ENCODE measurements around a stretch of chr19.

GRCh38 chr19:13507052-13507776, 935 bp upstream of the CACNA1A start:
- RRBS = no CpG with 5 or more reads among the region's 26 CpGs

GRCh38 chr19:13623696-13624877, 117.8 kb upstream of the CACNA1A start:
- RRBS = no CpG with 5 or more reads among the region's 28 CpGs

- RRBS = no CpG with 5 or more reads among the region's 30 CpGs
These were observed 5.5 kb upstream of the MRI1 start for GRCh38 chr19:13758788-13759314.

- RRBS = no CpG with 5 or more reads among the region's 16 CpGs
These were observed 1.3 kb downstream of the ZSWIM4 start for GRCh38 chr19:13796274-13797258.

GRCh38 chr19:13800946-13801331, 5.7 kb downstream of the ZSWIM4 start:
- RRBS = no CpG with 5 or more reads among the region's 7 CpGs

GRCh38 chr19:13812645-13813153, 17.5 kb downstream of the ZSWIM4 start:
- RRBS = no CpG with 5 or more reads among the region's 16 CpGs

DNA sequence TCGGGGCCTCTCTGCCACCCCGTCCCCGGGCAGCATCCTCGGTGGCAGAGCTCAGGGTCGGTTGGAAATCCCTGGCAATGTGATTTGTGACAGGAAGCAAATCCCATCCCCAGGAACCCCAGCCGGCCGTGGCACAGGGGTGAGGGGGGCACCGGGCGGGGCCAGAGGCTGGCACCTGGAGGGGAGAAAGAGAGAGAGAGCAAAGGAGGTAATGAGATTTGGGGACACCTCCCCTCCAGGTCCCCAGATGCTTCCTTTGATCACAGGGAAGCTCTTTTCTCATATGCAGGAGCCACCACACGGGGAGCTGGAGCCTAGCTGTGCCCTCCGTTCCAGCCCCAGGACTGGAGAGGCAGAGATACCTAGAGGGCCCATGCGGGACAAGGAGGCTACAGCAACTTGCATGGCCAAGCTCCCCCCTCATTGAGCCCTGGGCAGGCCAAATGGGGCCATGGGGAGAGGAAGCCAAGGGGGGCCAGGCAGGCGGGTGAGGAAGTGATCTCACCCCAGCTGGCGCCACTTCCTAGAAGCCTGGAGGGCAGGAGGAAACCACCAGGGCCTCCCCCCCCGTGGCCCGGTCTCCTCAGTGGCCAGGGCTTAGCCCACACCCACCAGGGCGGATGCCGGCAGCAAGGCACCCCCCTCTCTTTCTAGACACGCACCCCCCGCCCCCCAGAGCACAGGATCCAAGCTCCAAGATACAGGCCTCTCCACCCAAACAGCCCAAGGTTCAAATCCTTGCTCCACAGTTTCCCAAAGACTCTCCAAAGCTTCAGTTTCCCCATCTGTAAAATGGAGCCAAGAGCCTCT, 40.2 kb upstream of the NANOS3 start:
- RRBS = 20% methylated on average over 7 of the region's 20 CpGs

GRCh38 chr19:13838703-13839446, 38.1 kb upstream of the NANOS3 start:
- RRBS = 2% methylated on average over 4 of the region's 22 CpGs

DNA sequence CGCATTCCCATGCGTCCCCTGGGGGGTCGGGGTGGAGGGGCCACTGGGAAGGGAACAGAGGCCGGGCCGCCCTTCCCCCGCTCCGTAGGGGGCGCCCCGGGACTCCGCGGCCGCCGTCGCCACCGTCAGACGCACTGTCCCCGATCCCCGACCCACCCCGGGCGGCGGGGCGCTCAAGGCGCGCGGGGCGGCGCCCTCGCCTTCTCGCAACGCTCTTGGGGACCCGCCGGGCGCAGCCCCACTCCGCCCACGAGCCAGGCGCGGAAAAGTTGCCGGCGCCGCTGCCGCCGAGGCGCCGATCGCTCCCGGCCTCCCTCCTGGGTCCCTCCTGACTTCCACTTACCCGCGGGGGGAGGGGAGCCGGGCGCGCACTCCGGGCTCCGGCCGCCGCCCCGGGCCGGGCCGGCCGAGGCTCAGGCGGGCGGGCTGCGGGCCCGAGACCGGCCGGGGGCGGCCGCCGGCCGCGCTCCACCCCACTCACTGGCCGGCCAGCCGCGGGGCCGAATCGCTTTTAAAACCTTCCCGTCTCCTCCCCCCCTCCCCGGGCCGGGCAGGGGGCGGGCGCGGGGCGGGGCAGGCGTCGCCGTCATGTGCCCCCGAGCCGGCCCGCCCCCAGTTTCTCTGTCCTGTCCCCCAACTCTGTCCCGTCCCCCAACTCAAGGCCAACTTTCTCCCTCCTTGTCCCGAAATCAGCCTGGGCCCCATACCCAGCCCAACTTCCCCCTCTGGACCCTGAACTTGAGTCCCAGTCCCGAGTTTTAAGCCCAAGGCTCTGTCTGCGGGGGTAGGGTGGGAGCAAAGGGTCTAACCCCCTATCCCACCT, 34.3 kb upstream of the NANOS3 start:
- RRBS = under 1% methylated on average over 58 of the region's 92 CpGs

GRCh38 chr19:13861237-13861732, 15.6 kb upstream of the NANOS3 start:
- RRBS = no CpG with 5 or more reads among the region's 15 CpGs

DNA sequence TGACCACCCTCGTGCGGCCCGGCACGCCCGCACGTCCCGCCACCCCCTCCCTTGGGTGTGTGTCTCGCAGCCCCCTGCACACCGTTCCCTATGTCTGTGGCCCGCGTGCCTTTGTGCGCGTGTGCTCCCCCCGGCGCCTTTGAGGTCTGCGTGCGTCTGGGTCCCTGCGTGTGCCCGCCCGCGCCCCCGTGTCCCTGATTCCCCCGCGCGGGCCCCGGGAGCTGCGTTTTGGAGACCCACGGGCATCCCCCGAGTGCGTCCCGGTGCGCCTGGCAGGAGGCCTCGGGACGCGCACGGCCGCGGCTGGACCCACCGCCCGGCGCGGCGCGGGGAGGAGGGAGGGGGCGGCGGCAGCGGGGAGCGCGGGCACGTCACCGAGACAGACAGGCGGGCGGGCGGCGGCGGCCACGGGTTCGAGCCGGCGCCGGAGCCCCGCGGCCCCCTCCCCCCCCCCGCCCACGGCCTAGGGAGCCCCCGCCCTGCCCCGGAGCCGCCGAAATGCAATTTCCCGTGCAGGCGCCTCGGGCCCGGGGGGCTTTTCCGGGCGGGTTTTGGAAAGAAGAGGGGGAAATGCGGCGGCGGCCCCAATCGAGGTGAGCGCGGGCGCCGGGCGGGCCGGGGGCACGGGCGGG, 12.0 kb upstream of the NANOS3 start:
- RRBS = 5% methylated on average over 75 of the region's 87 CpGs

GRCh38 chr19:13951911-13952288, 409 bp upstream of the DCAF15 start:
- RRBS = no CpG with 5 or more reads among the region's 23 CpGs

- RRBS = 91% methylated on average over 8 of the region's 21 CpGs
These were observed 6.8 kb downstream of the DCAF15 start for GRCh38 chr19:13959084-13959549.

DNA sequence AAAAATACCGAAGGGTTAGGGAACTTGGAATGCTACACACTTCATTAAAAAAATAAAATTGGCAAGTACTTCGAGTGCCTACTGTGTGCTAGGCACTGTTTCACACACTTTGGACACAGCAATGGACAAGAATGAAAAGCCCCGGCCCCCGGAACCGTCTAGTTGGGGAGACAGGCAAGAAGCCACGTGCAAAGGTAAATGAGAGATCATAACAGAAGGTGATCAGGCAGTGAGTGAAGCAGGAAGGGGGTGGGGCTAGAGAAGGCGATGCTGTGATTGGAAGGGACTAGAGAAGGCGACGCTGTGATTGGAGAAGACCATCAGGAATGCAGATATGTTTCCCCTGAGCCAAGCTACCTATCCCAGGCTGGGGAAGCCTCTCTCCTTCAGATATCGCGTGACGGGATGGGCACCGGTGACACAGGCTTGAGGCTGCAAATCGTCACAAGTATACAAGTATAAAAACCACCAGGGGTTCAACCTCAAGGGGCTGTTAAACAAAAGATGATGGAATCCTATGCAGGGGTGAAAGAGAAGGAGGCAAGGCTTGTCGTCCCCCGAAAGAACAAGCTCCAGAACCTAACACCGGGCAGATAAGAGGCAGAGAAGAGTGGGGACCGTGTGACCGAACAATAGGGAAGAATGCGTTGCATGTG, 21.8 kb downstream of the DCAF15 start:
- RRBS = no CpG with 5 or more reads among the region's 20 CpGs

GRCh38 chr19:14052666-14053706, 8.9 kb downstream of the PALM3 start:
- RRBS = no CpG with 5 or more reads among the region's 15 CpGs

- RRBS = 2% methylated on average over 21 of the region's 74 CpGs
These were observed 4.4 kb downstream of the PALM3 start for GRCh38 chr19:14057218-14058088.

GRCh38 chr19:14073262-14073939, 815 bp downstream of the MISP3 start:
- RRBS = 2% methylated on average over 44 of the region's 107 CpGs

DNA sequence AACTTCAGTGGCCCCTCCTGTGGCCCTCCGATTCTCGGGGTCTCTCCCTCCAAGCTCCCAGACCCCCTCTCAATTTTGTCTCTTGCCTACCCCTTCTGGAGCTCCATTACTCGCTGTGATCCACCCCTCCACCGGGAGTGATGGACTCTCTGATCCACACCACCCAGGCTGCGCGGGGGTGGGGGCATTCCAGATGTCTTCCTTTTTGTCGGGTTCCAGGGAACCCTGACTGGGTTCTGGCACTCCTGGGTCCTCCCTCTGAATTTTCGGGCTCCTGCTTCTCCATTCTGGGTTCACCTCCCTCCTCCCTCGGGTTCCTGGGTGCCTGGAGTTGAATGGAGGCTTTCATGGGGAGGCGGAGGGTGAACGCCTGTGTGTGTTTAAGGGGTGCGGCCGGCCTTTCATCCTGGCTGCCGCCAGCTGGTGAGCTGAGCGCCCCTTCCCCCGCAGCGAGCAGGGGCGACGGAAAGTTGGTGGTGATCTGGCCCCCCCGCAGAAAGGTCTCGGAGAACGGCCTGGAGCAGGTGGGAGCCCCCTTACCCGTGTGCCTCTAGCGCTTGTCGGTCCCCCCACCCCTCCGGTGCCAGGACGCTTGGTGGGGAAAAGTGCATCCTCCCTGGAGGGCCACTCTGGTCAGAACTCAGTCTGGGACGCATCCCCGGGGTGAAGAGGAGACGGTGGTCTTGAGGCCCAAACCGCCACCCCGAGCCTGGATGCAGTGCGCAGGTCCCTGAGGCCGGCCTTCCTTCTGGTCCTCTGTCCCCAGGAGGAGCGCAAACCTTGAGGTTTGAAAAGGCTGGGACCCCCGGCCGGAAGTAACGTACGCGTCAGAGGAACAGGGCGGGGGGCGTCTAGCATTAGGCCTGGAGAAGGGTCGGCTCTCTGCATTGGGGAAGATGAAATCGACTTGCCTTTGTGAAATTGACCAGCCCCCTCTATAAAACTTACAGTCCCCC, 1.6 kb downstream of the MISP3 start:
- RRBS = 19% methylated on average over 10 of the region's 44 CpGs

DNA sequence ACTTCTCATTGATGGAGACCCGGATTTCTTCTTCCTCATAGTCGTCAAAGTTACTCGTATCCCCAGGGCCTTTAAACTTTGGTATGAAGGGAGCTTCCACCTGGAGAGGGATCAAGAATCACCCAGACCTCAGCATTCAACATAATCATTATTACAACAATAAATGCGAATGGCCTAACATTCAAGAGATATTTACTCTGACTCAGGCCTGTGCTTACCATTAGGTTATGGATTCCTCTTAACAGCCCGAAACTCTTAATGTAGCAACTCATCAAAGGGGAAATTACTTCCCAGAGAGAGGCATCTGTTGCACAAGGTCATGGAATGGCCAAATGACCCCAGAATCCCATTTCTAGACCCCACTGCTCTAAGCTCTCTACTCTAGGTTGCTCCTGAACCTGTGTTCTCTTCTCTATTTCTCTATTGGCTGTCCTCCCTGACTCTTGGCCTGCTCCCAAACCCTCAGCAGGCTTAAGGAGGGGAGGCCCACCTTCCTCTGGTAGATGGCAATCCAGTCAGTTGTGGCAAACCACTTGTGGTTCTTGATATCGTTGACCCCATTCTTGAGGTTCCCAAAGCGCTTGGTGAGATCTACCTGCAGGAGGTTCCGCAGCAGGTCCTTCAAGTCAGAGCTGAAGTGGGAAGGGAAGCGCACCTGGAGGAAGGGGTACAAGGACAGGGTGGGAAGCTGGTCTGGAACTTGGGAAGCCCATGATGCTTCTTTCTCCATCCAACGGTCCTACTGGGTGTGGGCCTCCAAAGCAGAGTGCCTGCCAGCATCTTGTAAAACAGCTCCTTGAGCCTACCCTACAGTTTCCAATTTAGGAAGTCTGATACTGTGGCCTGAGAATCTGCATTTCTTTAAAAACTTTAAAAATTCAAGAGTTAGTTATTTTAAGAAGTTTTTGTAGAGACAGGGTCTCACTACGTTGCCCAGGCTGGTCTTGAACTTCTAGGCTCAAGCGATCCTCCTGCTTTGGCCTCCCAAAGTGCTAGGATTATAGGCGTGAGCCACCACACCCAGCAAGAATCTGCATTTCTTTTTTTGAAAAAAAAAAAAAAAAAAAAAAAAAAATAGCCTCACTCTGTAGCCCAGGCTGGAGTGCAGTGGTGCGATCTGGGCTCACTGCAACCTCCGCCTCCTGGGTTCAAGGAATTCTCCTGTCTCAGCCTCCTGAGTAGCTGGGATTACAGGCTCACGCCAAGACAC, 8.0 kb upstream of the C19orf67 start:
- RRBS = no CpG with 5 or more reads among the region's 16 CpGs

DNA sequence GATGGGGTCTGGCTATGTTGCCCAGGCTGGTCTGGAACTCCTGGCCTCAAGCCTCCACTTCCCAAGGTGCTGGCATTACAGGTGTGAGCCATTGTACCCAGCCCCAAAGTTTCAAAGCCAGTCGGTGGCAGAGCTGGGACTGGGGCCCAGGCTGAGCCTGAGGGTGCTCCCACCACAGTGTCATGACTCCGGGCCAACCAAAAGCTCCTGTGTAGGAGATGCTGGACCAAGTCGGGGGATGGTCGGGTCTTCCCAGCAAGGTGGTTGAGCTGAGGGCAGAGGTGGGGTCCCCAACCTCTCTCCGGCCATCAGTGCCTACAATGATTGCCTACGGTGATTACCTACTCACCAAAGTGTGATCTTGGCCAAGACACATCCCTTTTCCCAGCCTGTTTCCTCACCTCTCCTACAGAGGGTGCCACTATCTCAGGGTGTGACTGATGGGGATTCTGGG, 10.8 kb upstream of the C19orf67 start:
- RRBS = 100% methylated on average over 2 of the region's 6 CpGs